ENCODE measurements around a stretch of chr11.

- PRO-cap: unidirectional peak, minus-strand start at chr11:126480815; unidirectional peak, minus-strand start at chr11:126480862
These were observed 125.2 kb downstream of the ST3GAL4 start for GRCh38 chr11:126480561-126481170.

DNA sequence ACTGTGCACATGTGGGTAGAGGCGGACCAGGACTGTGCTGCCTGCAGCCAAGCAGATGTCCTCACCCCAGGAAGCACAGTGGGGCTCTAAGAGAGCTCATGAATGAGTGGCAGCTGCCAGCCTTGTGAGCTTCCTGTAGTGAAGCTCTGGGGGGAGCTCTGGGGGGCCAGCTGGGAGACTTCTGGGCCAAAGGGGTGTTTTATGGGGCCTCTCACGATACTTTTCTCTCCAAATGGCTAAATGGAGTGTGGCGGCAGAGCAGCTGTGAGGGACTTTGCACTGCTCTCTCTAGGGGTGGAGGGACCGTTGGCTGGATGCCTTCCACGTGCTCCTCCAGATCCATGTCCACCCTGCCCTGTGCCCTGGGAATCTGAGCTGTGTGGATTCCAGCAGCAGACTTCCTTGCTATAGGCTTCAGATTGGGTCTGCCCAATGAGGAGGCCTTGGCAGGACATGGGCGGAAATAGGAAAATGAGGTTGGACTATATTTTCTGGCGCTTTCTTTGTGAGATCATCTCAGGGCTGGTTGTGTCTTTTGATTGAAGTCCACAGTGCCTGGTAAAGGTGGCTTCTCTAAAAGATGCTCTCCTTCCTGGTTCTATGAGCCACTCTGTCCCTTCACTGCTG is 273.9 kb downstream of the ST3GAL4 start:
- PRO-cap: no peak

DNA sequence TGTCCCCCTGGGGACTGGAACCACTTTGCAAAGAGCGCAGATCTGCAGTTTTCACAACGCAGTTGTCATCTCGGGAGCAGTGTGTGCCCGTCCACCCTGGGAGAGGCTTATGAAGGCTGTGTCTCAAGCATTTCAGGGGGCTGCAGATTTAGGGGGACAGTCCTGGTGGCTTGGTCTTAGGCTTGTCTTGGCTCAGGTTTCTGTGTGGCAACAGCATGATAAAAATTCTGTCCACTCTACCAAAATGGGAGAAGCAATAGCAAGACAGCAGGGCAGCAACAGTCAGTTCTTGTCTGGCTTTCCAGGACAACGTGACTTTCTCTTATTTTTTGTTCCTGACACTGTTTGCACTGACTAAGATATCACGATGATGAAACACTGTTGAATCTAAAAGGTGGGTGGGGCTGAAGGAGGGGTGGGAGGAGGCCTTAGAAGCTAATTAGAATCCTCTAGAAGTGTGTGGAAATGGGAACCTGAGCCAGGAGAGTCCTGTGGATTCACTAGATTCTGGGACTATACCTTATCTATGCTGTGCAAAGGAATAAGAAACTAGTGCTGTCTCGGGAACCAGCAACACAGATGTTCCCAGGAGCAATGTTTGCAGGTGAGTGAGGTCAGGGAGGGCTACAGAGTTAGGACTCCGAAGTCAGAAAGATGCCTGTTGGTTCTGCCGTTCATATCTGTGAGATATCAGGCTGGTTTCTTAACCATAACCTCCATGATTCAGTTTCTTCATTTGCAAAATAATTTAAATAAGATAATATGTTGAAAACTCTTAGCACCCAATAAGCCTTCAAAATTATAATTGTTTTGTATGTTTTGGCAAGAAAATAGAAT is 300.3 kb downstream of the ST3GAL4 start:
- PRO-cap: no peak

DNA sequence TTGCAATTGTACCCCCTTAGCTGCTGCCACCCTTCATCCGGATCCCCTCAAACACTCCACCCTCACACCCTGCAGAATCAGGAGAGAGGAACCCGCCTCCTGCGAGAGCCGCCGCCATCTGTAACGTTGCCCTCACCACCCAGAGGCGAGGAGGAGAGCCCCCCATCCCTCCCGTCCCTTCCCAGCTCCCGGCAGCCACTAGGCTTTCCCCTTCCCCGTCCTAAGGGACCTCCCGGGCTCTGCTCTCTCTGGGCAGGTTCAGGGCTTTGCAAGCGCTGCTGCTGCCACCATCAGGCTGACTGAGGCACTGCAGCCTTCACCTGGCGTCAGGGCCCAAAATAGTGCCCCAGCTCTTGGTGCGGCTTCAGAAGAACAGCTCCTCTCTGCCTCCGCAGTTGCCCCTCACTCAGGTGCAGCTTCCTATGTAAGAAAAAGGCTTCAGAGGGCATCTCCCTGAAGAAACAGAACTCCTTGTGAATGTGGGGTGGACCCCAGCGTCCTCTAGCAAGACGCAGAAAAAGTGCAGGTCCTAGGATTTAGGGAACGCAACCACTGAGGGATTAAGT is 10.2 kb downstream of the KIRREL3 start:
- PRO-cap: no peak

- PRO-cap: no peak
These were observed 757.5 kb upstream of the KIRREL3 start for GRCh38 chr11:127758099-127758450.

DNA sequence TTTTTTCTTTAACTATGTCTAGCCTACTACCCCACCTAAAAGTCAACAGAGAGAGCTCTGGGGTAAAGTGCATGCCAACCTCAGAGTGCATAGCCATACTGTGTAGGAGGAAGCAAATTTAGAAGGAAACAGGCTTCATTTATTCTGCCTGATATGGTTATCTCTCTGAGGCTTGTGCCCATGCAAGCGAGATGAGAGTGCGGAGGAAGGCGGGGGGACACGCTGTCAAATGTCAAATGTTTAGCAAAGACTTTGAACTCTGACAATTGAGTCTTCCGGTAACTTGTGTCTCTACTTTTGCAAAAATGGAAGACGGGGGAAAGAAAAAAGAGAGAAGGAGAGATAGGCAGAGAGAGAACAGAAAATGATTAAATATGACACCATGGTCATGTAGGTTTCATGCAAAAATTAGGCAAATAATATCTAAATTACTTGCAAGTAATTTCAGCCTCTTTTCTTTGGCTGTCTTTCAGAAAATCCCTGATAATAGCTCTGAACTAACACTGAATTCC is 295.4 kb downstream of the ETS1 start:
- PRO-cap: no peak

DNA sequence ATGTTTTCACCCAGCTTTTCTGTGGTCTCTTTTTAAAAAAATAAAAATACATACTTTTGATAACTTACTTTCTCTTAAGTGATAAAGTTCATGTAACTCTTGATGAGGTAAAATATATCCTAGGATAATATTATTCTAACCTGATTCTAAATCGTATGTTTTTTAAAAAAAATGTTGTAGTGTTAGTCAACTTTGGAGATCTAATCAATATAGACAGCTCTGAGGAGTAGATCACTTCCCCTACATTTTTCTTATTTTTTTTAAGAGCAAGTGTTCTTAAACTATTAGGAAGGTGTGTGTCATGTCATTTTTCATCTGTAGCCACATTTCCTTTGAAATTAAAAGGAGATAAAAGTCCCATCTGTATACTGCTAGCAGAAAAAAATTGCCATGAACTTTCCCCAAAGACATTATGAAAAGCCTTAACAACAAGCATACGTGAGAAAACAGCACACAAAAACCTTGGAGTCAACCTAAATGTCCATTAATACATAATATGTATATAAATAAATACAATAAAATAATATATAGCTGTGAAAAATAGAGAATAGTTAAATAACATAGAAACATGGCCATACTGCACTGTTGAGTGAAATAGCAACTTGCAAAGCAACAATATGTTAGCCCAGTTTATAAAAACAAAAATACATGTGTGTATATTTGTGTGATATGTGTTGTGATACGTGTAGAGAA is 286.6 kb downstream of the ETS1 start:
- PRO-cap: no peak

GRCh38 chr11:128437117-128437713 is 150.1 kb downstream of the ETS1 start:
- PRO-cap: no peak

- PRO-cap: no peak
These were observed 131.7 kb downstream of the ETS1 start for GRCh38 chr11:128455550-128456264.

GRCh38 chr11:128459267-128459715 is 128.1 kb downstream of the ETS1 start:
- PRO-cap: no peak

DNA sequence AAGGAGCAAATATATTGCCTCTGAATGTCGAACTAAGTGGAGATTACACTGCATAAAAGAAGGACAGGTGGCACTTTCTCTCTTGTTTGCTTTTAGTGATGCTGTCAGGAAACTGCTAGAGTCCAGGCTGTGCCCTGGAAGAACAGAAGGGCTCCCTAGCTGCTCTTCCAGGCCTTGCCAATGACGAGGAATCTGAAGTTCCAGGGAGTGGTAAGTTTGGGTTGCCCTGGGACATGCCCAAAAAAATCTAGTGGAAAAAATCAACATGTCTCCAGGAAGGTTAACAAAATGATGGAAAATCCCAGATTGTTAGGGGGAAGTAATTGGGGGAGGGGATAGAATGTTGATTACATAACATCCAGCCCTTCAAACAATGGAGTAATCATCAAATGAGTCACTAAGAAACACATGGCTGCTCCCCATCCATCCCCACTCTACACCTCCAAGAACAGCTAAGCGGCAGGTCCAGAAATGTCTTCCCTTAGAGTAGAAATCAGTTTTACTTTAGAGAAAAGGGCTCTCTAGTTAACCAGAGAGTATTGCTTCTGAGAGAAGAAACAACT is 95.0 kb downstream of the ETS1 start:
- PRO-cap: no peak

DNA sequence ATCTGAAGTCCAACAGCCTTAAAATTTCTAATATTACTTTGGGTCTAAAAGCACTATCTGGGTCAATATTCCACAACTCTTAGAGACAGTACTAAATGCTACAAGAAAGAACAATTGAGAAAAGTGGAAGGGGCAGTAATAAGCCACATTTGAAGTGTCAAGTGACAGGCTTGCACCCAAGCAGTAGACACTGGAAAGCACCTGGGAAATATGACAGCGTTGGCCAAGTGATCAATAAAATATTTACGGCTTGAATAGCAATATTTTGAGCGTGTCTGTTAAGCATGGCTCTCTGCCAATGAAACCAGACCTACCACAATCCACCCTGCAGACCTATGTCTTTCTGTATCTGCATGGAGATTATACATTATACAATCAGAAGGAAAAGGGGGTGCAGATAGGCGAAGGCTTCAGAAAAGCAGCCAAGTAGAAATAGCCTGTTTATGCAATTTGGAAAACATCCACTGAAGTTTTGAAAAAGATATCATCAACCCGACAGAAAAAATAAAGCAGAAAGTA is 71.6 kb downstream of the ETS1 start:
- PRO-cap: no peak

DNA sequence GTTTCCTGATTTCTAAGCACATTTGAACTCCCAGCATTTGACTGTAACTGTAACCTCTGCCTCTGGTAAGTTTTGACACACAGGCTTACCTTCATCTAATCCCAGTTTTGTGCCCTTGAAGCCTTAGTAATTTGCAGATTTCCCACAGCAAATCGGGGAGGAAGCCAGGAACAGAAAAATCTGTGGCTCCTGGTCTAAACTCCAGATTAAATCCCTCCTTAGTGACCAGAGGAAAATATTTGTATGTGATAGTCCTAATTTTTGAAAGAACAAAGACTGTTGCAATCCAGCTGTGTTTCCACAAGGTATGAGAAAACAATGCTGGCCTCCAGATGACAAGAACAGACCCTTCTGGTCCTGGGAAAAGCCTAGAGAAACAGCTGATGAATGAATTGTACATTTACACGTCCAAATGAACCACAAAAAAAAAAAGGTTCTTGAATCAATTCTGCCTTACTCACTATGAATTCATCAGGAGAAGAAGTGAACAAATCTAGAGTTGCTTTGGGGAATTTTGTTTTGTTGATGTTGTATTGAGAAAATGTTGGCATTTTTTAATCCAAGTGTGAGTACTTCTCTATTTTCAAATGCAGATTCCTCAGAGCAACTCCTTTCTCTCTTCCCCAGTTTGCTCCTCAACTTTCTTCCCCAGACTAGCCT is 63.7 kb downstream of the ETS1 start:
- PRO-cap: no peak

GRCh38 chr11:128831092-128831574 is 36.0 kb downstream of the KCNJ1 start:
- PRO-cap: no peak

DNA sequence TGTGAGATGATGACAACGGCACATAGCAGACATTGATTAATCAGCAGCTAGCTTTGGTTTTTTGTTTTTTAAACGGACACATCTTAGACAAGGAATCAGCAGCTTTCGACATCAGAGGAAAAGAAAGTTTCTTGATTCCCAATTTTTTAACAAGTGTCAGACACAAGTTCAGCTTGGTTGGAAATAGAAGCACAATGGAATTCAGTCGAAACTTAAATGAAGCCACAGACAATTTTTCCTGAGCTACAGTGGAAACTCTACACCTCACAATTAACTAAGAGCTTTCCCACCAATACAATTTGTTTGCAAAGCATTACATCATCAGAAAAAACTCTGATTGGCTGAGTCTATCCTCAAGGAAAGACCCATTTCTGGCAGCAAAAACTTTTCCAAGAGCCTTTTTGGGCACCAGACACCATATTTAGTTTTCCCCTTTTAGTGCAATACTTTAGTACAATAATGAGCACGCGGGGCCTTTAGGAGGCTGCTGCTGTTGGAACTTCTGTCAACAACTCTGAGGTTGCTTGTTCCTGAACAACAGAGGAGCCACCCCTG is 62.1 kb upstream of the BARX2 start:
- PRO-cap: no peak

- PRO-cap: no peak
These were observed 747 bp upstream of the BARX2 start for GRCh38 chr11:129374879-129375322.

- PRO-cap: no peak
These were observed 1.4 kb upstream of the TMEM45B start for GRCh38 chr11:129814191-129814800.

DNA sequence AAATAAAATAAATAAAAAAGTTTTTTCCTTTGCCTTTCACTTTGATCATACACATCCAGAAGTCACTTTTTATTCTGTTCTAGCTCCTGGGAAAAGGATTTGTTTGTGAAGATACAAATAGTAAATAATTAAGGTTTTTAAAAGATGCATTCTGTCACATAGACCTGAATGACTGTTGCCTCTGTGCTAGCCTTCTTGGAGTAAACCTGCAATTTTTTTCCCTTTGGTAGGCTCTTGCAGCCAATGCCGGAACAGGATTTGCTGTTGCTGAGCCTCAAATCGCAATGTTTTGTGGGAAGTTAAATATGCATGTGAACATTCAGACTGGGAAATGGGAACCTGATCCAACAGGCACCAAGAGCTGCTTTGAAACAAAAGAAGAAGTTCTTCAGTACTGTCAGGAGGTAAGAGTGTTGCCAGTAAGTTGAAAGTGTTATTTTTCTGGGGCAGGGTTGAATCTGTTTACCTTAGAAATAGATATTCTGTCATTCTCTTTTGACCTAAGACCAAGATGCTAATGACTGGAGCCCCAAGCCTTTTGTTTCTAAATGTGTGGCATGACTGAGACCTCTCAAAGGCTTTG is 39.6 kb downstream of the APLP2 start:
- PRO-cap: no peak

- PRO-cap: no peak
These were observed 19.0 kb downstream of the ST14 start for GRCh38 chr11:130178385-130179258.

GRCh38 chr11:130190876-130191320 is 31.3 kb downstream of the ST14 start:
- PRO-cap: no peak